Measurements from ENCODE around the gene KIZ.

- RRBS: no CpG with 5 or more reads among the region's 3 CpGs
Measured at GRCh38 chr20:20589118-20589609, 123.3 kb downstream of the RALGAPA2 start.

DNA sequence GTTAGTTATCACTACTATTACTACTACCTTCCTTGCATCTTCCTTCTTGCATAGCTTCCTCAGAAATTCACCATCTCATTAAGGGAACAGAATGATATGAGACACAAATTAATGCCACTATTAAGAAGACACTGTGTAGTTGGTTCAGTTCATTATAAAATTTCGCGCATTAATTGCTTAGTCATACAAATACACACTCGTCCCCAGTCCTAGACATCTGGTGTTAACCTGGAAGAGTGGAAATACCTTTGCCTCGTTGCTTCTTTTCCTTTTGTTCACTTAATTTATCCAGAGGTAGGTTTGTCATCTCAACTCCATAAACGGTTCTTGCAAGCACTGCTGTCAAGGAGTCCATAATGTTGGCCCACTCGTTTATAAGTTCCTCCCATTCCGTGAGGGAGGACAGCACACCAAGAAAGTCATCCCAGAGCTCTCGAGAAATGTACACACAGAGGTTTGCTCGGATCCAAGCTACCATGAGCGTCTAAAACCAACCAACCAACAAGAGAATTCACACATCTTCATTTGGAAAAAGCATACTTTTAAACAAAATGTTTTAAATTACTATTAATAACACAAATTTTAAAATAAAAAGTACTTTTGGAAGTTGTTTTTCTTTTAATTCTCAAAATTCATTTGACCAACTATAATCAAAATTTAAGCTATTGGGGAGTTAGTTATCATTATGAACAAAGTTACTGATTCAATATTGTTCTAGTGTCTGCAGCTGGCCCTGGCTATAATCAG is 107.3 kb downstream of the RALGAPA2 start:
- RRBS: no CpG with 5 or more reads among the region's 10 CpGs

- RRBS: no CpG with 5 or more reads among the region's 5 CpGs
Measured at GRCh38 chr20:20634382-20635036, 77.9 kb downstream of the RALGAPA2 start.

DNA sequence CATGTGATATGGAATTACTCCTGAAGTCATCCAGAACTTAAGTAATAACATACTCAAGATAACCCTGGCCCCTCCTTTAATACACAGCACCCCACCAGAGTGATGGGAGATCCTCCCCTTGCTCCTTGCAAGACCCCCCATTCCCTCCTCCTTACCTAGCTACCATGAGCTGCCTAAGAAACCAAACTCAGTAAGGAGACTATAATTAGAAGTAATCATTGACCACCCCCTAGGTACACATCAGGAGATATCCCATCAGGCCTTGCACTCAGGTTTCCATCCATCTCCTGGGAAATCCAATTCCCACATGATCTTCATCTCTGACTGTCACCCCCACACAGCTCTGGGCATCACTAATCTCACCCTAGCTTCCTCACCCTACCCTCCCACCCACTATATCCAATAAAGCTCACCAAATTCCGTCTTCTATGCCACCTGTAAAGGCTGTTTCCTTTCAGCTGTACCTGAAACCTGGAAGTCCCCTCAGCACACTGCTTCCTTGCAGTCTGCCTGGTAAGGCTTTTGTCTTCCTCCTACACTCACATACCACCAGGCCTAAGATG is 22.2 kb downstream of the RALGAPA2 start:
- RRBS: no CpG with 5 or more reads among the region's 1 CpG

DNA sequence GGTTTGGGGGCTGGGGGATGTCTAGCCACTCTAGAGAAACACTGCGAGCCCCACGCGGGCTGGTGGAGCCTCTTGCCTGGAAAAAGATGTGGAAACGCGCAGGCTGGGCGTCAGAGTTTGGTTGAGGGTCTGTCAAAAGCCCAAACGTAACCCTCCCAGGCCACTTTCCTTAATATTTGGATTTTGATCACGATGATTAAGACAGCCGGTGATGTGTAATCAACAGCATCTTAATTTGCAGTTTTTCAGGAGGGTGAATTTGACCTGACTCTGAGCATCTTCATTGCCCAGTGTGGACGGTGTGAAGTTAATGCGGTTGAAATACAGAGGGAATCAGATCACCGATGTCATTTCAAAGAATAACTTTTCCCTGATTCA is 19.3 kb upstream of the KIZ start:
- RRBS: no CpG with 5 or more reads among the region's 12 CpGs

GRCh38 chr20:21122588-21122944 is 3.3 kb upstream of the KIZ start:
- RRBS: no CpG with 5 or more reads among the region's 6 CpGs

- RRBS: 1% methylated on average over 45 of the region's 86 CpGs
Measured at GRCh38 chr20:21125681-21126898, at the start of gene KIZ. TSS of gene KIZ (plus strand) at chr20:21126082.

- RRBS: no CpG with 5 or more reads among the region's 7 CpGs
Measured at GRCh38 chr20:21136162-21136760, 10.4 kb downstream of the KIZ start.

GRCh38 chr20:21304180-21304583 is 1.1 kb downstream of the XRN2 start:
- RRBS: no CpG with 5 or more reads among the region's 8 CpGs

DNA sequence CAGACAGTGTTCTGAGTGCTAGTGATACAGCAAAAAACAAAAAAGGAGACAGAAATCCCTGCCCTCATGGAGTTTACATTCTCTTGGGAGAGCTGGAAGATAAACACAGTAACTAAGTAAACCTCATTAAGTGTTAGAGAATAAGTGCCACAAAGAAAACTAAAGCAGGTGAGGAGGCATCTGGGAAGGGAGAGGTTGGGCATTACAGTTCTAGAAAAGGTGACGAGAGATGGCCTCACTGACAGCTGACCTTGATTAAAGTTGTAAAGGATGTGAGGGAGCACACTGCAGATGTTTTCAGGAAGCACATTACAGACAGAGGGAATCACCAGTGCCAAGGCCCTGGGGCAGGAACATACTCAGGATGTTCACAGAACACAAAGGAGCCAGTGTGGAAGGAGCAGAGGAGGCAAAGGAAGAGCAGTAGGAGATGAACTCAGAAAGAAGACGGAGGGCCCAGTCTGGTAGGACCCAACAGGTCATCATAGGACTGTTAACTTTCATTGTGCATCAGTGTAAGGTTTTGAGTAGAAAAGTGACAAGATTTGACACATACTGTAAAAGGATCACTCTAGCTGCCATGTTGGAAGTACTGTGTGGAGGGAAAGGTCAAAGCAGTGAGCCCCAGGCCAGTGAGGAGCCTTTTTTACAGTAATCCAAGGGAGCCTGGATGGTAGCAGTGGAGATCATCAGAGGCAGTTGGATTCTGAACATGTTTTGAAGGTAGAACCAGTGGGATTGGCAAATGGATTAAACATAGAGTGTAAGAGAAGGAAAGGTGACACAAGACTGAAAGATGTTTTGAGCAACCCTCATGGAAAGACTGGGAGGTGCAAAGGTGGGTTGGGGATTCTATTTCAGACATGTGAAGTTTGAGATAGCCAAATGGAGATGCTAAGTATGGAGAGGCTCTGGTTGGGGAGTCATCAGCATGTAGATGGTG is 33.7 kb downstream of the XRN2 start:
- RRBS: no CpG with 5 or more reads among the region's 2 CpGs

- RRBS: no CpG with 5 or more reads among the region's 4 CpGs
Measured at GRCh38 chr20:22429355-22429992, 154.9 kb downstream of the FOXA2 start.

GRCh38 chr20:22463012-22463581 is 121.3 kb downstream of the FOXA2 start:
- RRBS: no CpG with 5 or more reads among the region's 7 CpGs

- RRBS: no CpG with 5 or more reads among the region's 8 CpGs
Measured at GRCh38 chr20:22489775-22490087, 94.6 kb downstream of the FOXA2 start.

DNA sequence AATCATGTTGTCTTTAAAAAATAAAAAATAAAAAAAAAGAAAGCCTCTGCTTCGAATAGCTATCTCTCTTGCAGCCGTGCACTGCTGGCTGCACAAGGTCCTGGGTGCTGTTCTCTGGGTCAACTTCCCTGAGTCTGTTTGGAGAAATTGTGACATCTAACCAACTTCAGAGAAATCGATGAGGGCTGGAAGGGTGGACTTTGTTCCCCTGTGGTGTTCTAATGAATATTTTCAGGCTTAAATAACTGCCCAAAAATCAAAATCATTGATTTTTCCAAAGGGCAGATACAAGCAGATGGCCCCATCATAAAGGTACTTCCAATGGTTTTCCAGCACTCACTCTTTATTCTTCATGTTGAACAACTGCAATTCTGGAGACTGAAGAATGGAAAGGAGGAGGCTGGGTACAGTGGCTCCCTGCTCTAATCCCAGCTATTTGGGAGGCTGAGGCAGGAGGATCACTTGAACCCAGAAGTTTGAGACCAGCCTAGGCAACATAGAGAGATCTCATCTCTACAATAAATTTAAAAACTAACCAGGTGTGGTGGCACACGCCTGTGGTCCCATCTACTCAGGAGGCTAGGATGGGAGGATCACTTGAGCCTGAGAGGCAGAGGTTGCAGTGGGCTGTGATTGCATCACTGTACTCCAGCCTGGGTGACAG is 59.2 kb downstream of the FOXA2 start:
- RRBS: no CpG with 5 or more reads among the region's 4 CpGs

DNA sequence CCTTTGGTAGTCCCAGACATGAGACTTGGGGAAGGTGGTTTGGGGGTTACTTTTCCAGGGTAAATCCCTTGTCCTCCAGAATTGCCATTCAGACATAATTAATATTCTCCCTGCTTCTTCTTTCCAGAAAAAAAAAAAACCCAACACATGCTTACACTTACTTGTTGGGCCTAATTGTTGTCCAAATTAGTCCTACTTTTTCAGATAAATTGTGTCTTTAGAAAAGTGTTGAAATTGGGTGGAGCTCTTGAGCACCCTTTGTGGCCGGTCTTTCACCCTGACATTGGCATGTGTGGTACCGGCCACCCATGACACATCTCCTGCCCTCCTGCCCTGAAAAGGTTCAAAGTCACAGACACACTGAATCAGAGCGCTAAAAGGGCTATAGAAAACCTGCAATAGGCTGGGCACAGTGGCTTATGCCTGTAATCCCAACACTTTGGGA is 57.3 kb downstream of the FOXA2 start:
- RRBS: no CpG with 5 or more reads among the region's 3 CpGs

GRCh38 chr20:23027605-23028309 is 7.4 kb upstream of the SSTR4 start:
- RRBS: no CpG with 5 or more reads among the region's 1 CpG

DNA sequence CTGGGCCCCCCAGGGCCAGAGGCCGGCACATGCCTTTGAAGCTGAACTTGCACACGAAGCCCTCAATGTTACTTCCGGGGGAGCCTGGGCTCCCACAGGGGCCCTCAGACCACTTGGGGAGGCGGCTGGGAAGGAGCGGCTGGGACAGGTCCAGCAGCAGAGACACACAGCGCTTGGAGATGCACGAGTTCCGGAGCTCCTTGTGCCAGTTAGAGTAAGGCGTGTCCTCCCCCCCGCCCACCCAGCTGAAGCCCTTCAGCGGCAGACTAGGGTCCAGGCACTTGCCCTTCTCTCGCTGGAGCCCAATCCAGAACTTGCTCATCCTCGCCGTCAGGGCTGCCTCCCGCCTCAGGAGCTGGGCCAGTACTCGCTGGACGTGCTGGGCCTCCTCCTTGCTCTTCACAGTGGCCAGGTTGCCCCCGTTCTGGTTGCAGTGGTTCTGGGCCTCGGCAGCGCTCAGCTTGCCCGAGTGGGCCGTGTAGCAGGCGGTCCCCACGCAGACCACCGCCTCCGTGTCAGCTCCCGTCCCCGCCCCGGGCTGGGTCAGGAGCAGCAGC is 442 bp downstream of the CD93 start:
- RRBS: 58% methylated on average over 7 of the region's 29 CpGs

- RRBS: no CpG with 5 or more reads among the region's 11 CpGs
Measured at GRCh38 chr20:23106254-23107051, 20.3 kb upstream of the CD93 start.

DNA sequence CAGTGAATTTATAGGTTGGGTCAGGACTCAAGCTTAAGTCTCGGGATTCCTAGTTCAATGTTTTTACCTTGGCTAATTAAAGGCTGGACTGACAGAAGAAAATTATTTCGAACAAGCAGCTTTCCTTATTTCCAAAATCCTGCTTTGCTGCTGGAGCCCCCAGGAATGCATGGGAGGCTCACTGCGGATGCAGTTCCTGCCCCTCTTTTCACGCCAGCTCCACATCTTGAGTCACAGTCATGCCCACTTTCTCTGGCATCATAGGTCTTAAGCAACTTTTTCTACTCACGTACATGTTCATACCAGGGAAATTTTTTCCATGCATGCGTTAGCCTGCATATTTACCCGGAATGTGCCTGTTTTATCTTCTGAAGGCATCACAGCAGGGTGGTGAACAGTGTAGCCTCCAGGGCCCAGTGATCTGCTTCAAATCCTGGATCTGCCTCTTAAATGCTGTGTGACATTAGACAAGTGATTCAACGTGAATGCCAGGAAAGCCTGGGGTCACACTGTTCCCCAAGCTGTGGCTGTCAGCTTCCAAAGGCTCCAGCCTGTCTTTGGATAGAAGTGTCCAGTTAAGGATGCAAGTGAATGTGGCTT is 30.1 kb upstream of the CD93 start:
- RRBS: no CpG with 5 or more reads among the region's 8 CpGs

Data from zone of skin (tissue), 1 donor.